AG09309 (cell line): ENCODE measurements around the genes KLHL18, CCDC51, NCKIPSD and IP6K2.

- RRBS, result no CpG with 5 or more reads among the region's 32 CpGs
Measured at GRCh38 chr3:46995261-46996226, 16.1 kb downstream of the NBEAL2 start.

GRCh38 chr3:47135685-47136536 is 28.0 kb downstream of the SETD2 start:
- RRBS, result no CpG with 5 or more reads among the region's 4 CpGs

DNA sequence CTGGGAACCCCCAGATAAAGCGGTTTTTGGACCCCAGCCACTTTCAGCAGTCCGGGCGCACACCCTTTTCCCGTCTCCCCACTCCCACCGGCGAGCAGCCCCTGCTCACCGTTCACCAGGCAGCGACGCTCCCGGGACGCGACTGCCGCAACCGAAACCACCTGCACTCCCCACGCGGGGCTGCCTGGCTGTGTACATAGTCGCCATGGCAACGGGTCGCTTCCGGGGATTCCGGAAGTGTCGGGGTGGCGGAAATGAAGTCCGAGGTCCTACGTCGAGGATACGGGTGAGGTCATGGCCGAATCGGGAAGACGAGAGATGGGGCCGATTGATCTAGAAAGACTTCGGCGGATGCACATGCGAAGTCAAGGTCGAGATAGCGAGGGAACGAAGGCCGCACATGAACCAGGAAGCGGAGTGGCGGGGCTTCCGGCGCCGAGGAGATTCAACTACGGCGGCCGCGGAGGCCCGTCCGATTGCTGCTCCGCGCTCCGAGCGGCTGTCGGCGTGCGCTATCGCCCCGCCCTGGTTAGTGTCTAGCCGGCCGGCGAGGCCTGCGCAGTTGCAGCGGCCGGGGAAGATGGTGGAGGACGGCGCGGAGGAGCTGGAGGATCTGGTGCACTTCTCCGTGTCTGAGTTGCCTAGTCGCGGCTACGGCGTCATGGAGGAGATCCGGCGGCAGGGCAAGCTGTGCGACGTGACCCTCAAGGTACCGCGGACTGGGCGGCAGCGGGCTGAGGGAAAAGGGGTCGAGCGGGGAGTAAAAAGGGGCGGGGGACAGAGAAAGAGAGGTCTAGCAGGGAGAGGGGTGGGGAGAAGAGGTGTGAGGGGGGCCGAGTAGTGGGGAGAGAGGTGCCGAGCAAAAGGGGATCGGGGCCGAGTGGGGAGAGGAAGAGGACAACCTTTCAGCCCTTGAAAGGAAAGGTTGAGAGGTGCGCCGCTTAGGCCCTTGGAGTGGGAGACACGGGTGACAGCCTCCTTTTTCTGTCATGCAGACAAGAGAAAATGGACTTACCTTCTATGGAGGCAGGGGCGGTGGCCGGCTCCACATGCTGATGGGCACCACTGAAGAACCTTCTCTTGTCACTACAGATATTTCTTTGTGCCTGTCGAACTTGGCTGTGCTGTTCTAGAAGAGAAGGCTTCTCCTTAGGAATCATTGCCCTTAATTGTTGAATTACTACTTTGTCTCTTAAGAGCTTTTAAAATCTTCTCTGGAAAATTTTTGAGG is at the start of gene KLHL18:
TSS of gene KLHL18 (plus strand) at position 559 of the 1,231 bp plus-strand sequence.
- RRBS, result 6% methylated on average over 26 of the region's 93 CpGs

DNA sequence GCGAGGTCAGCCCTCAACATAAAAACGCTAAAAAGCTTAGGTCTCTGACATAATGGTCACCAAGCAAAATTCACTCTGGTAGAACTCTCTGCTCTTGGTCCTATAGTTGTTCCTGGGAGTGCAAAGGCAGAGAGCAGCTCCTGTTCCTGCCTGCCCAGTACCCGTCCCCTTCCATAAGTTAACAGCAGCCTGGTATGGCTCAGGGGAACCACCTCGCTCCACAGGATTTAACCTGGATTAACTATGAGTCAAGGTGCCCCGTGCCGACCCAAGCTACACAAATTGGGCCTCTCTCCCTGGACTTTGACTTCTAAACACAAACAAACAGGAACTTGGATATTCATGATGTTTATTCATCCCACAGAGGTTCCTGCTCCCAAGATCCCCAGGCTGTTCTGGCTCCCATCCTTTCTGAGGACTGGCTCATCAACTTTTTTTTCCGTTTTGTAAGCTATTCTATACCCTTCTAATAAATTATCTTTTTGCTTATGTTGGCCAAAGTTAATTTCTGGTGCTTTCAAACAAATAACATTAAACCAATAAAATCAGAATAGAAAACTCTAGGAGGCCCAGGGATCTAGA is 32.1 kb downstream of the SCAP start:
- RRBS, result no CpG with 5 or more reads among the region's 7 CpGs

DNA sequence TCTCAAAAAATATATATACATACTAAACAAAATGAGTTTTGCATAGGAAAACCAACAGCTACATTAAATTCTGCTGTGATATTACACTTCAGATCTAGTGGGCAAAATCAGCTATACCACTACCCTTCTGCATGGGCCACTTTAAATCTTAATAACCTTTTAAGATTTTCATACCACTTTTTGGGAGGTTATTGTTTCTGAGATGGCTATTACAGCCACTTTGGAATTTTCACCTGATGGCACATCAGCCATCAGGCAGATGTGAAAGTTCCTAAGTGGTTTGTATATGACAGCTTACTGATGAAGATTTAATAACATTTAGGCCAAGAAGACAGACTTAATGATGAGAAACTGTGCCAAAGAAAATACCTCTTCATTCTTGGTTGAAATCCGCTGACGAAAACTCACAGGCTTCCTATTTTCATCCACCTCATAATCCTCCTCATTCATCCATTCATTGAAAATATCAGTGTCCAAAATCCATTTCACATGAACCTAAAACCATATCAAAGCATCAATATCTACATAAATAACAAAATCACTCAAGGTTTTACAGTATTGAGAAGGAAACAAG is 71.3 kb downstream of the SMARCC1 start:
- RRBS, result no CpG with 5 or more reads among the region's 2 CpGs

GRCh38 chr3:47777913-47778314 is 3.8 kb downstream of the SMARCC1 start:
- RRBS, result no CpG with 5 or more reads among the region's 5 CpGs

DNA sequence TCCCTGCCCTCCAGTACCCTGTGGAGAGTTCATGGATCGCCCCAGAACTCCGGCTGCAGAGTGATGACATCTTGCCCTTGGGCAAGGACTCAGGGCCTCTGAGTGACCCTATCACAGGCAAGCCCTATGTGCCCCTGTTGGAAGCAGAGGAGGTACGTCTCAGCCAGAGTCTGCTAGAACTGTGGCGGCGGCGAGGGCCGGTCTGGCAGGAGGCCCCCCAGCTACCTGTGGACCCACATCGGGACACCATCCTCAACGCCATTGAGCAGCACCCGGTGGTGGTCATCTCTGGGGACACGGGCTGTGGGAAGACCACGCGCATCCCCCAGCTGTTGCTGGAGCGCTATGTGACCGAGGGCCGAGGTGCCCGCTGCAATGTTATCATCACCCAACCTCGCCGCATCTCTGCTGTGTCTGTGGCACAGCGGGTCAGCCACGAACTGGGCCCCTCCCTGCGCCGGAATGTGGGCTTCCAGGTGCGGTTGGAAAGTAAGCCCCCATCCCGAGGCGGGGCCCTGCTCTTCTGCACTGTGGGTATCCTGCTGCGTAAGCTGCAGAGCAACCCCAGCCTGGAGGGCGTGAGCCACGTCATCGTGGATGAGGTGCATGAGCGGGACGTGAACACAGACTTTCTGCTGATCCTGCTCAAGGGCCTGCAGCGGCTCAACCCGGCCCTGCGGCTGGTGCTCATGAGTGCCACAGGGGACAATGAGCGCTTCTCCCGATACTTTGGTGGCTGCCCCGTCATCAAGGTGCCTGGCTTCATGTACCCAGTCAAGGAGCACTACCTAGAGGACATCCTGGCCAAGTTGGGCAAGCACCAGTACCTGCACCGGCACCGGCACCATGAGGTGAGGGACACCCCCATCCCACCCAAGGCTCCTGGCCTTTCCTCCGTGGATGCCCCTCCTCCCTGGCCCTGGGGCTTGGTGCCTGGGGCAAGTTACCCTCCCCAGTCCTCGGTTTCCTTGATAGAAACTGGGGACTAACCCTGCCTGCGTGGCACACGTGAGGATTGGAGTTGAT is 43.5 kb downstream of the DHX30 start:
- RRBS, result 83% methylated on average over 3 of the region's 44 CpGs

GRCh38 chr3:47891193-47891612 is 88.3 kb downstream of the DHX30 start:
- RRBS, result no CpG with 5 or more reads among the region's 4 CpGs

- RRBS, result no CpG with 5 or more reads among the region's 11 CpGs
Measured at GRCh38 chr3:48130192-48131061, 57.8 kb downstream of the CDC25A start.

DNA sequence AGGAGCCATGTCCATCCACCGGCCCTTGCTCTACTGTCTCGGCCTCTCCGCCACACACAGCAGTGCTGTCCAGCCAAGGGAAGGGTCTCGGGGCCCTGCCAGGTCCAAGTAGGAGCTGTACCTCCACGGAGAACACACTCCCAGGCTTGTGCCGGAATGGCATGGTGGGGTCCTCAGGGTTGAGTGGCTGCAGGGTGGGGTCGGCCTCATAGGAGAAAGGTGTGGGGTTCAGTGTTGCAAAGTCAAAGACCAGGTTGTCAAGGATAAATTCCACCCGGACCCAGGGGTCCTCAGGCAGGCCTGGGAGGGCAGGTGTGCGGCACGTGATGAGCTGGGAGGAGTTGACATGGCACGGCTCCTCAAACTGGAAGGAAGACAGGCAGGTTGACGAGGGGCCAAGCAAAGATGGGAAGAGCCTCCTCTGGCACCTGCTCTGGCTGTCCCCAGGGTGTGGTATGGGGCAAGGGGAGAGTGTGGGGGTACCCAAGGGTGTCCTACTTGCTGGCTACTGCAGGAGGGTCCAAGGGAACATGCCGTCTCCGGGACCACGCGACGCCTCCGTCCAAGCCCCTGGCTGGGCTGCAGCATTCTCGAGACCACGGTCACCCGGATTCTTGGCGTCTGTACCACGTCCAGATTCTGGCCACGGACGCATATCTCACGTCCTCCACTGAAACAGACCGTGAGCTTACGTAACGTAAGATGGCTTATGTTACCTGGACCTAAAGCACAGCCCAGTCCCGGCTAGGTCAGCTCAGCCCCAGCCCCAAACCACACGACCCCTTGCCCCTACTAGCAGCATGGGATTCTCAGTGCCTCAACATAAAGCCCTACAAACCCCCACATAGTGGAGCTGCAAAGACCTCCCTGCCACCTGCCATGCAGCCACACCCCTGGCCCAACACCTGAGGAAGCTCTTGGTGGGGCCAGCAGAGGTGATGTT is 14.9 kb downstream of the PLXNB1 start:
- RRBS, result 90% methylated on average over 8 of the region's 31 CpGs

- RRBS, result 33% methylated on average over 1 of the region's 11 CpGs
Measured at GRCh38 chr3:48426201-48426907, 3.5 kb downstream of the PLXNB1 start.

DNA sequence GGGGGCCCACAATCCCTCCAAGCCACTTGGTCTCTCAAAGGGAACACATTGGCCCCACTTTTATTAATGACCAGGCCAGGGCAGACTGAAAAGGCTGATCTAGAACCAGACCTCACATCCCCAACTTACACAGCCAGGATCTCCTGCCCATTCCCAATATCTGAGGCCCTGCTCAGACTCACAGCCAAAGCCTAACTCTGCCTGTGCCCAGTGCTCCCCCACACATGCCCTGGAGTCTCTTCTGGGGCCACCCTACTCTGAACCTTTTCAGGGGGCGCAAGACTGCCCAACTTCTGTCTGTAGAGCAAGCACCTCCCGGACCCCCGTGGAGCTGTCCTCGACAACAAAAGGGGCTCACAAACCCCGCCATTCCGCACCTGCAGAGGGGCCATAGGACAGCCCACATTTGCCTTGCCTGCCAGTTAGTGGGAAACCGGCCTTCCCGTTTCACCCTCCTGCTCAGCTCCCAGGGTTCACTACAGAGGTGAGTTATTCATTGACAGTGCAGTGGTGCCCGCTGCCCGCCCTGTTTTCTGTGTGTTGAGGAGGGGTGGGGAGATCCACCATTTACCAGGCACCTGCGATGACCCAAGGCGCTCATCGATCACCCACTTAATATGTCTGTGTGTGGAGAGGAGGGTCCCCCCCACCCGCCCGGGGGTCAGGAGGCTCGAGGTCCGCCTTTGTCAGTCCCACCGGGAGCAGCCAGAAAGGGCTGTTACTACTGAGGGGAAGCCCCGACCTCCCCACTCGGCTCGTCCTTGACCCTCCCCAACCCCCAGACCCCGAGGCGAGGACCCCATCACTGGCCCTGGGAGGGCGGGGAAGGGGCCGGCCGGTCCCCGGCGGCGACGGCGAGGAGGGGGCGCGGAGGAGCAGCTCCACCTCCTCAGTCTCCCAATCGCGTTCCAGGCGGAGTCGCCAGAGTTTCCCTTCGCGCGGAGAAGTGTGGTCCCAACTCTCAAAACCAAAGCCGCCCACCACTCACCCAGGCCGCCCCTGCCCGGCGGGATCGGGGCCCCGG is 1.4 kb downstream of the PLXNB1 start:
- RRBS, result 6% methylated on average over 4 of the region's 46 CpGs

GRCh38 chr3:48439842-48440393 is at the start of gene CCDC51:
Gene CCDC51 (minus strand): TSS chr3:48440119.
- RRBS, result 3% methylated on average over 15 of the region's 44 CpGs

- RRBS, result no CpG with 5 or more reads among the region's 1 CpG
Measured at GRCh38 chr3:48470224-48470489, 4.1 kb downstream of the TREX1 start.

DNA sequence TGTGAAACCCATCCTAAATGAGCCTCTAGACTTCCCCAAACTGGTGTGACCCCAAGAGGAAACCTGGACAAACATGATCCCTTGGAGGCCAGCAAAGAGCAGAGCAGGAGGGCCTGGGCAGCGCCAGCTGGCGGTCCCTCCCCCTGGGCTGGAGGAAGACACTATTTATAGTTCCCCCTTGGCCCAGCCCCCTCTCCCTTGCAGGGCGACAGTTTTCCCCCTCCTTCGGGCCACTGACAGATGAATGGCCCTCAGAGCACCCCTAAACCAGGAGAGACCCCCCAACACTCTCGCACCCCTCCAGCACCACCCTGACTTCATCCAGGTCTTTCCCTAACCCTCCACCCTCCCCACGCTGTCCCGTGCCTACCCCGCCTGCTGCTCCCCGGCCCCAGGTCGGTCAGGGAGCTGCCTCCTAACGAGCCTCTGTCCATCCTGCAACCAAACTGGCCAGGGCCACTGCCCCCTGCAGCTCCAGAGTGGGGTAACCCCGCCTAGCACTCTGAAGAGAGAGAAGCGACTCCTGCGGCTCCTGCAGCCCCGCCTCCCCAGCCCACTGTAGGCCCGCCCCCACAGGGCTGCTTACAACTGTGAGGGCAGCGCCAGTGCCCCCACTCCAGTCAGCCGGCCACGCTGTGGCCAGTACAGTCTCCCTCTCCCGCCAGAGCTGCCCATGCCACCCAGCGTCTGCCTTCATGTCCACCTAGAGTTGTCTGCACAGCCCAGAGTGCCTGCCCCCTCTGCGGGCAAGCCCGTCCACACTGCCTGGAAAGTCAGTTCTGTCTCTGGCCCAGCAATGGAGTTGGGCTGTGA is 2.7 kb downstream of the UCN2 start:
- RRBS, result no CpG with 5 or more reads among the region's 23 CpGs

DNA sequence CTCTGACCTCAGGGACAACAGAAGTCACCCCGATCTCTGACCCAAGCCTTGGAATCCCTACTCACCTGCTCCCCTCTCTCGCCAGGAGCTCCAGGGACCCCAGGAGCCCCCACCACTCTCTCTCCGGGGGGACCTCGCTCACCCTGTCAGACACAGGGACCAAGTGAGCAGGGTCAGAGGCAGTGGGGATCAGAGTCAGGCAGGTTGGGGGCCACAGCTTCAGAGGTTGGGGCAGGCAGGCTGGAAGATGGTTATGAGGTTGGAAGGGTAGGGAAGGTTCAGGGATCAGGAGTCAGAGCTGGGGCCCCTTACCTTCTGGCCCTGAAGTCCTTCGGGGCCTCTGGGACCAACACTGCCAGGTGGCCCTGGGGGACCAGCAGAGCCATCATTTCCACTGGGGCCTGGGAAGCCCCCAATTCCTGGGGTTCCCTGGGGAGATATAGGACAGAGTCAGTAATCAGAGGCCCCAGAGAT is 3.1 kb upstream of the UCN2 start:
- RRBS, result no CpG with 5 or more reads among the region's 5 CpGs

DNA sequence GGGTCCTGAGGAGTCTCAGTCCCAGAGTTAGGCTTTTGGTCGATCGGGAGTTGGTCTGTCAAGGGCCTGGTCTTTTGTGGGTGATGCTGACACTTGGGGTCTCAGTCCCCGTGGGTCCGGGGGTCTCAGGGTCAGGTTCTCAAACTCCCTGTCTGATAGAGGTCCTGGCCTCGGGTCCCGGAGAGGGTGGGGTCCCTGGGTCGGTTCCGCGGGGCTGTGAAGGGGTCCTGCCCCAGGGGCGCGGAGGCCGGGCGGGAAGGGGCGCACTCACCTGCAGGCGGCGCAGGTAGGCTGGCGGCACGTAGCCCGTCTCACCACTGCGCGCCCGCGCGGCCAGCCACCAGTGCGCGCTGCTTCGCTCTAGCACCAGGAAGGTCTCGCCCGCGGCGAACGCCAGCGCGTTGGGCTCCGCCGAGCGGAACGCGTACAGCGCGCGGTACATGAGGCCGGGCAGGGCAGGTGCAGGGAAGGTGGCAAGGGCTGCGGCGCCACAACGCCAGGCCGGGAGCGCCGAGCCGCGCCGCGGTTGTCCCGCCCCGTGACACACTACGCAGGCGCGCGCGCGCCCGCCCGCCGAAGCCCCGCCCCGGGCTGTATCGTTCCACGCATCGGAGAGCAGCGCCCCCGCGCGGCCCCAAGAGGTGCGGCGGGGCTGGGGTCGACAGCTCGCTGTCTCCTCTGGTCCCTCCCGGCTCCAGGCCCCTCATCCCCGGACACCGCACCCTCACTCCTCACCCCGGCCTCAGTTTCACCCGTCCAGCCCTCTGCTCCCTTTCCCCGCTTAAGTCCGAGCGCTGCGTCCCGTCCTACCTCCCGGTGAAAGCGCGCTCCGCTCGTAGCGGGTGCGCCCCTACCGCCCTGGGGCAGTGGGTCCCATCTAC is at the start of gene NCKIPSD:
TSS of gene NCKIPSD (minus strand) at position 550 of the 881 bp plus-strand sequence.
- RRBS, result 3% methylated on average over 34 of the region's 95 CpGs

DNA sequence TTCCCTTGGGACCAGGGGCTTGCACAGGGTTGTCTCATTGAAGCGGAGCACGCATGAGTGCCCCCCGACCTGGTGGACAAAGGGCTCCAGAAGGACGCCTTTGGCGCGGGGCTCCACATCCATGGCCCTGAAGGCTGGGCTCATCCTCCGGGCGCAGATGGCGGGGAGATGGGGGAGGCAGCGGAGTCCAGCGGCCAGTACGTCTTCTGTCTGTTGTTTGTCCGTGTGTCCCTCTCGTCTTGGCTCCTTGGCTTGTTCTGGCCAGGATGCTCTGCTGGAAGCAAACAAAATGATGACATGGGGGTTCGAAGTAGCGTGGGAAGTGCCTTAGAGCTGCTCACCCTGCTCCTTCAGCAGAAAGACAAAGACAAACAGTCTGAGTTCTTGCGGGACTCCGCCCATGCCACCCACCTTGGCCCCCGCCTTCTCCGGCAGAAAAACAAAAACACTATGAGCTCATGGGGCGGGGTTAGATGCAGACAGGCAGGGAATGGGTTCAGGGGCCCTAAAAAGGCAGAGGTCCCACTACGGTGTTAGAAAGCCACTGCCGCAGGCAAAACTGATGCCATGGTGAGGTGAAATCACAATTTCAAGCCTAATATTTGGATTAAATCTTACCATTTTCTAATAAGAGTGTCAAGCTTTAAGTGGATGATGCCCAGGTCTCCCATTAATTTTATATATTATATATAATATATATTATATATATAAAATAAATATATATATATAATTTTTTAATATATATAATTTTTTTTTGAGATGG is 9.6 kb upstream of the NCKIPSD start:
- RRBS, result no CpG with 5 or more reads among the region's 23 CpGs

- RRBS, result 2% methylated on average over 25 of the region's 53 CpGs
Measured at GRCh38 chr3:48716467-48717589, at the start of gene IP6K2. Gene IP6K2 (minus strand): TSS chr3:48717221.

GRCh38 chr3:49020143-49021154 is 1.5 kb upstream of the NDUFAF3 start:
- RRBS, result 2% methylated on average over 17 of the region's 59 CpGs